Penis (tissue), 1 donor: ENCODE measurements around a stretch of chr3.

GRCh38 chr3:188164871-188166107 is 11.3 kb downstream of the LPP start:
- PRO-cap, result no peak

DNA sequence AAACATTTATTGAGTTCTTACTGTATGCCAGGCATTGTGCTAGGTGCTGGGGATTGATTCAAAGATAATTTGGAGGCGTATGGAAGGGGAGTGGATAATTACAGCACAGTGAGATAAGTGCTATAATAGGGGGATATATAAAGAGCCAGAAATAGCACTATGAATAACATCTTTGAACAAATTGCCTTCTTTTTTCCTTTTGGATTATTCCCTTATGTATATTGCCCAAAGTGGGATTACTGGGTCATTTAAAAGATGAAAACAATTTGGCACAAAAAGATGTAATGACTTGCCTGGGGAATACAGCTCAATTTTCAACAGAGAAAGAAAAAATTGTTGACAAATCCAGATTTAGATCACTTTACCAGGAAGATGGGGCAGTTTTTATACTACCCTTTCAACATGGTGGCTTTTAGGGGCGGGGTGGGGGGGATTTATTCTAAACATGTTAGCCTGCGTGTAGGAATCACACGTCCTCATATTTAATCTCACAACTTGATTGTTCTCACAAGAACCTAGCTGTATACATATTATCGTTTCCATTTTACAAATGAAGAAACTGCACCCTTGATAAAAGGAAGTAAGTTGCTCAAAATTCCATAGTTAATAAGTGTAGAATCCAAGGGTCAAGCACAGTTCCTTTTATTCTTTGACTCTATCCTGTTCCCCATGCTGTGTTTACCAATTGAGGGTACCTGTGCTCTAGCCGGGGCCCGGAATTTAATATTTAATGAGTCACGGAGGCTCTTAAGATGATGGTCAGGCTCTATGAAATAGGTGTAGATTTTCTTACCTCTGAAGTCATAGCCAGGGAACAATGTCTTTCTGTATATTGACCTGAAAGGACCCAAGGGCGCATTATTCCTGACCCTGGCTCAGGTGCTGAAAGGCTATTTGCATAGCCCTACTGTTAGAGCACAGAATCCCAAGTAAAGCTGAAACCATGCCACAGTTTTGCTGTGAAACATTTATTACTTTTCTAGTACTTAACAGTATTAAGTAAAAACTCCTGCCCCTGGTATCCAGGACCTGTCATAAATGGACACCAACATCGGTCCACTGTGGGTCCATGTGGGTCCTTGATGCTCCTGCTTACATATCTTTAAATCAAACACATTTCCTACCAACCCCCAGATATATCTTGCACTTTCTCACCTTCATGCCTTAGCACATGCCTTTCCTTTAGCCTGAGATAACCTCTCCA is 65.1 kb downstream of the LPP start:
- PRO-cap, result no peak

GRCh38 chr3:188233011-188233512 is 79.1 kb downstream of the LPP start:
- PRO-cap, result no peak

- PRO-cap, result no peak
These were observed 80.9 kb downstream of the LPP start for GRCh38 chr3:188234651-188235365.

- PRO-cap, result no peak
These were observed 87.1 kb downstream of the LPP start for GRCh38 chr3:188240949-188241570.

- PRO-cap, result bidirectional peak, plus-strand start at chr3:188266447, minus-strand start at chr3:188266140
These were observed 112.1 kb downstream of the LPP start for GRCh38 chr3:188265969-188266643.

- PRO-cap, result unidirectional peak, minus-strand start at chr3:188270733
These were observed 116.4 kb downstream of the LPP start for GRCh38 chr3:188270189-188270955.

- PRO-cap, result no peak
These were observed 141.0 kb downstream of the LPP start for GRCh38 chr3:188294642-188295652.

DNA sequence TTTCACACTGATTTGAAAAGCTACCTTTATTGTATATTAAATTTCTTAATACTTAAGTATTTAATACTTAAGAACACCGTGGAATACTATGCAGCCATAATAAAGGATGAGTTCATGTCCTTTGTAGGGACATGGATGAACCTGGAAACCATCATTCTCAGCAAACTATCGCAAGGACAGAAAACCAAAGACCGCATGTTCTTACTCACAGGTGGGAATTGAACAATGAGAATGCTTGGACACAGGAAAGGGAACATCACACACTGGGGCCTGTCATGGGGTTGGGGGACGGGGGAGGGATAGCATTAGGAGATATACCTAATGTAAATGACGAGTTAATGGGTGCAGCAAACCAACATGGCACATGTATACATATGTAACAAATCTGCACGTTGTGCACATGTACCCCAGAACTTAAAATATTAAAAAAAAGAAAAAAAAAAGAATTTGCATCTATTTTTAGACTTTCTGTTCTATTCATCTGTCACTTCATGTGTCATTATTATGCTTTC is 158.8 kb downstream of the LPP start:
- PRO-cap, result no peak

GRCh38 chr3:188518764-188519290 is 364.9 kb downstream of the LPP start:
- PRO-cap, result no peak

DNA sequence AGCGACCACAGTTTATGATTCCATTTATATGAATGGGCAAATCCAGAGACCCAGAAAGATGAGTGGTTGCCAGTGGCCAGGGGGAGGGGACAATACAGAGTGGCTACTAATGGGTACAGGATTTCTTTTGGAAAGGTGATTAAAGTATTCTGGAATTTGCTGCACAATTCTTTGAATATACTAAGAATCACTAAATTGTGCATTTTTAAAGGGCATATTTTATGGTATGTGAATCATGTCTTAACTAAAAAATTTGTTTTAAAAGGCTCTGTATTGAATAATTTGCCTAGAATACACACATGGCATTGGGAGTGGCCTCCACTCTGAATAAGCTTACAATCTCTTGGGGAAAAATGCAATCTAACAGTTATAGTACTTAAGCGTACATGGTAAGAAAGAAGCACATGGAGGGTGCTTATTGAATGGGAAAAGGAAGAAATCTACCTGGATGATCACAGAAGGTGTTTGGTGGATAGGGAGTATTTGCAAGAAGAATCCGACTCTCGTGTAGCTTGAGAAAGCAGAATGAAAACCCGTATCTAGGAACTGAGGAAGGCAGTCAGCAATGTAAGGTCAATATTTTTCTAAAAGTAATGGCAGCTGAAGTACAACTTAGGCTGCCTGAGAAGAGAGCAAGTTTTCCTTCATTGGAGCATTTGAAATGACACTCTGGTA is 385.1 kb downstream of the LPP start:
- PRO-cap, result no peak

- PRO-cap, result no peak
These were observed 500.0 kb downstream of the LPP start for GRCh38 chr3:188653989-188654341.

GRCh38 chr3:188728816-188729380 is 442.9 kb upstream of the TPRG1 start:
- PRO-cap, result no peak

- PRO-cap, result no peak
These were observed 149.1 kb upstream of the TPRG1 start for GRCh38 chr3:189022726-189022943.

DNA sequence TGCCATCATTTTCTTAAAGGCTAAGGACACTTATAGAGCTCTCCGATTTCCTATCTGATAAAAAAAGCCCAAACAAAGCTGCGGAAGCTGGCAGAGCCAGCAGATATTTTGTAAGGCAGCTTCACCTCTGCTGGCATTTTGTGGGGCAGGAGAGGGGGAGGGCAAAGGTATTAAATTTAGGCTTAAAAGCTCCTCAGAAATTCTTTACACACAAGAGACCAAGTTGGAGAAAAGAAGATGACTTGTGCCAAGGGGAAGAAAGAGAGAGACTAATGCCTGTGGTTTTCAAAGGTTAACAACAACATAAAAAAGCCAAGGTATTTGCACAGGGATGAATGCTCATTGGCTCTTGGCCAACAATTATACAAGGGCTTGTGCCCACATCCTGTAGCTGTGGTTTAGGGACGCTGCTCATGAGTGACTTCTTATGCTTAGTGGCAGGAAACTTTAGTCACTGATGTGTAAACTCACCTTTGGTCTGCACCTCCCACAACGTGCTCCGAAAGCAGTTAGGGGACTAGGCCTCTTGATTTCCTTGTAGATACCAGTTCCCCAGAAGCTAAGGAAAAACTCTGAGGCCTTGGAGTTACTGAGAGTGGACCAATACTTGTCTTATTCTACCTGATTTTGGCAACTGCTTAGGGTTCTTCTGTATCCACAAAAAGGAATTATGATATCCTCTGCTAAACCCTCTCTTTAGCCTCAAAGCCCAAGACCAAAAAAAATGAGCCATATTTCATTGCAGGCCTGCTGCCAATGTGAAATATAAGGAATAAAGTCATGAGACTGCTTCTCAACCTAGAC is 152.9 kb downstream of the TPRG1 start:
- PRO-cap, result no peak

GRCh38 chr3:189791847-189792453 is 160.8 kb downstream of the TP63 start:
- PRO-cap, result bidirectional peak, plus-strand start at chr3:189792297, minus-strand start at chr3:189792144

DNA sequence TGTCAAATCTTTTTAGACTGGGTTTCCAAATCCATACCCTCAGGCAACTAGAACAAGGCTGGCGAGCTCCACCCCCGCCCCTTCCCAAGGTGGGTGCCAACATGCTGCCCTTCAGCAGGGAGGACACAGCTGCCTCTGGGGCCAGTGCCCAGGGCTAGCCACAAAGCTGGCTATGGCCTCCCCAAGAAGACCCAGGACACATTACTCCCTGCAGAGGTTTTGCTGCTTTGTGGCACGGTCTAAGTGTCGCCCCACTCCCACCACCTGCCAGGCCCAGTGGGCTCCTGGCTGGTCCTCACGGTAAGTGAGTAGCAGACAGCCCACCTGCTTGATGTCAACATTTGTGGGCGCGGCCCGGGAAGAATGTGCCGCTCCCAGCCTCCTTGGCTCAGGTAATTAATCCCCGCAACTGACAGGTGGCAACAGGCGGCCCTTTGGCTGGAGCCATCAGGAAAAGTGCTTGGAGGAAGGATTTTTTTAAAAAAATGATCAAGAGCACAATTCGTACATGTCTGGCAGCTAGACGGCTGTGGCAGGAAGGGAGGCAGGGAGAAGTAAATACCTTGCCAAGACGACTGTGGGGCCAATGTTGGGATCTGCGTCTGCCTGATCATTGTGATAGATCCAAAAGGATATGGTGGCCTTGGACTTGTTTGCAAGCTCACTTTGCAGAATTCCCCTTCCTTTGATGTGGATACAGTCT is 212.0 kb downstream of the TP63 start:
- PRO-cap, result no peak

DNA sequence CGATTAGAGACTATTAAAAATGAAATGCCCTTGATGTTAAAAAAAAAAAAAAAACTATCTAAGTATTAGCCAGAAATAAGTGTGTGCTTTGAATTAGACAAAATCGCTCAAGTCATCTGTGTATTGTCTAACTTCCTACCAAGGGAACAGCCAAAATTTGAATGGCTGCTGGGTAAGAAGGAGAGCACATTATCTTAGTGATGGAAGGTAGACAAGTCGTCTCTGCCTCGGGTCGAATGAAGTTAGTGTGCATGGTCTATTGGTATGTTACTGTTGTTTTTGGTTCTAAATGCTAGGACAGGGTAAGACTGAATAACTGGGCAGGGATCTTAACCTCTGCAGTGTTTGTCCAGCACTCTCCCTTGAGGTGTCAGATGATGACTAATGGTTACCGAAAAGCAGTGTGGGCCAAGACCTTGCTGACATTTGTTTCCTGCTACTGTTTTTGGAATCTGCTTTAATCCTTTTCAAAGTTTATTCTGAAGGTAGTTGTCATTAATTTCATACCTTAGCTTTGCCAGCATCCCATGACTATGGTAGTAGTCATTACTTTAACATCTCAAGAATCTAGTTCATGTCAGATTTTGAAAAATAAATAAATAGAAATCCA is 117.1 kb downstream of the P3H2 start:
- PRO-cap, result no peak

GRCh38 chr3:190108760-190109088 is 12.0 kb downstream of the P3H2 start:
- PRO-cap, result no peak

GRCh38 chr3:190121431-190121827 is 732 bp upstream of the P3H2 start:
- PRO-cap, result no peak